Placental epithelial cell (primary cell): ENCODE measurements around a stretch of chr7.

GRCh38 chr7:131108513-131108922 lies 219.2 kb upstream of the MKLN1 start:
- CAGE, long polyA plus RNA, result no peak

- CAGE, long polyA plus RNA, result no peak
These were observed 163.1 kb upstream of the MKLN1 start for GRCh38 chr7:131164352-131165105.

- CAGE, long polyA plus RNA, result no peak
These were observed 140.9 kb upstream of the MKLN1 start for GRCh38 chr7:131186704-131187230.

- CAGE, long polyA plus RNA, result no peak
These were observed 101.9 kb upstream of the MKLN1 start for GRCh38 chr7:131225374-131226636.

GRCh38 chr7:131231175-131232108 lies 96.2 kb upstream of the MKLN1 start:
- CAGE, long polyA plus RNA, result no peak

GRCh38 chr7:131238184-131238785 lies 89.4 kb upstream of the MKLN1 start:
- CAGE, long polyA plus RNA, result no peak

GRCh38 chr7:131272972-131273448 lies 54.7 kb upstream of the MKLN1 start:
- CAGE, long polyA plus RNA, result no peak

- CAGE, long polyA plus RNA, result no peak
These were observed 73.0 kb upstream of the PODXL start for GRCh38 chr7:131629380-131629947.

GRCh38 chr7:131636053-131636523 lies 79.7 kb upstream of the PODXL start:
- CAGE, long polyA plus RNA, result no peak

GRCh38 chr7:132402491-132403413 lies 173.5 kb downstream of the PLXNA4 start:
- CAGE, long polyA plus RNA, result no peak

- CAGE, long polyA plus RNA, result no peak
These were observed 14.1 kb upstream of the PLXNA4 start for GRCh38 chr7:132590272-132590799.

GRCh38 chr7:133053264-133053865 lies 28.5 kb downstream of the CHCHD3 start:
- CAGE, long polyA plus RNA, result no peak

DNA sequence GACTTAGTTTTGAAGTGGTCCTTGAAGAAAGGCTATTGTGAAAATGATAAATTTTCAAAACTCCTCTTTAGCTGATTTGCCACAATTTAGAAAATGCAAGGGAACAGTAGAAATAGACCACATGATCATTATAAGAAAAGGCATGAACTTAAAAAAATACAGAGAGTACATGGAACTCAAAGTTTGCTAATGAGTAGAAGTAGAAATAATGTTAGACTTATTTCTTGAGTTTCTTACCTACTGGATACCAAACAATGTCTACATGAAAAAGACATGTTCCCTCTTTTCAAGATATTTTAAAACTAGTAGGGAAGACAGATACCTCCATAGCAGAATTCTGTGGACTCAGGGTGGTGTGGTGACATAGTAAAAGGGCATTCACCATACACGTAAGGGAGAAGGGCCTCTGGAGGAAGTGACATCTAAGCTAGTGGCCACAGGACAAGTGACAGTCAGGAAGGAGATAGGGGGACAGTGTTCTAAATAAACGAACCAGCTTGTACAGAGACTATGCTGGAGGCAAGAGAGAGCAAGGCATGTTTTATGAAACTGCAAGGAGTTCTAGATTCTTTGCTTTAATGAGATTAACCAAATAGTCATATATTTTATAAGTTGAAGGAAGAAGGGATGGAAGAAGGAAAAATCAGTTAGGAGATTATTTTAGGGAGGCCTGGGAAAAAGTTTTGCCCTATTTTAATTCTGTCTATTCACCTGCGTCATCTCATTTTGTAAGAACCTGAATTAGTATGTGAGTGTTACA lies 321.7 kb upstream of the LRGUK start:
- CAGE, long polyA plus RNA, result no peak

DNA sequence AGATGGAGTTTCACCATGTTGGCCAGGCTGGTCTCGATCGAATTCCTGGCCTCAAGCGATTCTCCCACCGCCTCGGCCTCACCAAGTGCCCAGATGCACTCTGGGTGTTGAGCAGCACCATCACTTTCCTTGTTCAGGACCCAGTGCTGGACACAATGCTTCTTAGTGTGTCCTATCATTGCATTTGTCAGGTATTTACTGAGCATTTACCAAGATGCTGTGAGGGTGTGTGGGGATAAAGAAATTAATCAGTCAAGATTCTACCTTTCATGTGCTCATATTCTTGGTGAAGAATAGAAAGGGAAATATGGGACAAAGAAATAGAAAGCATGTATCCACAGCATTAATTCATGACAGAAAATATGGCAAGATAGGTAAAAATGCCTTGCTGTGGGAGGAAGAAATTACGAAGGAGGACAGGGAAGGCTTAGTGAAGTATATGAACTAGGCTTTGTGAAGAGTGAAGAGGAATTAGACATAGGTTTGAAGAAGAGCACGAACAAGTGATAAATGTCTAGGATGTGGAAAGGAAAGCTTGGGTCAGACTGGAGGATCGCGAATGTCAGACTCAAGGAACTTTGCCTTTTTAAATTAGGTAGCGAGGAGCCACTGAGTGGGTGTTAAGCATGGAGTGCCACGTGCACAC lies 227.1 kb upstream of the LRGUK start:
- CAGE, long polyA plus RNA, result no peak

GRCh38 chr7:134389379-134389881 lies 69.5 kb downstream of the AKR1B1 start:
- CAGE, long polyA plus RNA, result no peak

GRCh38 chr7:134418894-134419390 lies 40.0 kb downstream of the AKR1B1 start:
- CAGE, long polyA plus RNA, result no peak

- CAGE, long polyA plus RNA, result no peak
These were observed 7.6 kb downstream of the AKR1B1 start for GRCh38 chr7:134451314-134451757.

DNA sequence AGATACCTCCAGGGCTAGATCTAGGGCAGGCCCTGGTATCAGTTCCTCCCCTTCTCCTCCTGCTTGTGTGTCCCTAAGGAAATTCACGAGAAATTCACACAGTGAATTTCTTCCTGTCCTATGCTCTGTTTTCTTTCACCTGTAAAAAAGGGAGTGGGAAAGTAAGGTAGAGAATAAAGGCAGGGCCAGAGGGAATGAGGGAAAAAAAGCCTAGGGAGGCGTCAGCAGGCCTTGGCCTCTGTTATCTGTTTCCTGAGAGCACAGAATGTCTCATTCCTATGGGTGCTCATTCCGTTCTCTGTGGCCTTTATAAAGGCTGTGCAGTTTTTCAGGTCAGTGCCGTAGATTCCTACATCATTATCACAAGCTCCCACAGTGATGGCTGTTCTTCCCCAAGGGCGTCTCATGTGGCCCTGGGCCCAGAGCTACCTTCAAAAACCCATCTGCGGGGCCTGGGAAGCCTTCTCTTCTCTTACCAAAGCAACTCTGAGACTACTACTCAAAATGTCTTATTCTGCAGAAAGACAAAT lies 16.8 kb upstream of the AKR1B10 start:
- CAGE, long polyA plus RNA, result no peak

DNA sequence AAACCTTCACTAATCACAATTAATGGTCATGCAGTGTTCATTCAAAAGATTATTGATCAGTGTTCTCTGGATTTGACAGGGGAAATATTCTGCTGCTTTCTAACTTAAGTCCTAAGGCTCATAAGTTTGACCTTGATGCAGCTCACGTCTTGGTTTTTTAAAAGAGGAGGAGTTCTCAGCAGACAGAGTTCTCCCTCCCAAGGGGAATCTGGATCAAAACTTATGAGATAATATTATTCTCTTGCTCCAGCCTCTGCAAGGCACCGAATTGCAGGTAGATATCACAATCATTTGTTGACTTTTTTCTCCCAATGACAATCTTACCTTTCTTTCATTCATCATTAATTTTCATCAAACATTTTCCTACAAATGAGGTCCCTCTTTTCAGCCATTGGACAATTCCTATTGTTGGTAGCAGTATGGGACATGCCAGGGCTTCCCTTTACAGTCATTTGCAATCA lies 10.1 kb upstream of the AKR1B10 start:
- CAGE, long polyA plus RNA, result no peak

DNA sequence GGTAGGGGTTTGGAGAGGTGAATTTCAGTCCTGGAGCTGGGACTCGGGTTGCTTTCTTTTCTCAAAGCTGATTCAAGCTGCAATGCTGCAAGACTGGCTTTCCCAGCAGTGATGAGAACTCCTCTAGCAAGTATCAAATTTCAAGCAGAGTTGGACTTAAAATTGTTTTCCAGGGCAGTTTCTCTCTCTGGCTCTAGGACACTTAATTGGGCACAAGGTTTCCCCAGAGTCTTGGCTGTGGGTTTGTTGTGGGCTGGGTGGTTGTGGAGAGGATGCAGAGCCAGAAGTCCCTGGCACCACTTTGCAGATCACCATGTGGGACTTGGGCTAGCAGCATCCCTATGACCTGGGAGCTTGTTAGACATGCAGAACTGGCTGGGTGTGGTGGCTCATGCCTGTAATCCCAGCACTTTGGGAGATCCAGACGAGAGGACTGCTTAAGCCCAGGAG lies 16.8 kb downstream of the AKR1B15 start:
- CAGE, long polyA plus RNA, result no peak